Subcutaneous adipose tissue (tissue), 3 donors: ENCODE data around the gene HFM1.

DNA sequence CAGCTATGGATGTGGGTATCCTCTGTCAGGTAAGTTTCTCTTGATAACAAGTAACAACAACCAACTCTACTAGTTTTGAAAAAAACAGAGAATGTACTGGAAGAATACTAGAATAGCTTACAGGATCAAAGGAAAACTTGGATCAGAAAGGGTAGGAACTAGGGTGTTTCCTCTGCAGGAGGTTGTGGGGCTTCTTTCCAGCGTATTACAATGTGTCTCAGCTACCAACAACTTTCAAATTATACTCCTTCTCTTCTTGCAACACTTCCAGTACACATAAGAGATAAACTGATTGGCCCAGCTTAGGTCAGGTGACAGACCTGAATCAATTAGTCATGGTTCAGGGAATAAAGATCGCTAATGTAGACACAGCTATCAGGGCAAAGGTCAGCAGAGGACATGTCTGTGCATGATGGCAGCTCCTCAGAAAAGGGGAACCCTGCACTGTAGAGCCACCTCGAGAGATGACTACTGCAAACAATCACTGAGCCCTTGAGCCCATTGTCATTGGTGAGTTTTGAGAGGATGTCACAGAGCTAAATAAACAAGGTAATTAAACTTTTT lies 36.9 kb upstream of the PKN2 start:
- PRO-cap, result no peak
- RAMPAGE, long total RNA, 3 experiments, result no peak in any of the 3 experiments

DNA sequence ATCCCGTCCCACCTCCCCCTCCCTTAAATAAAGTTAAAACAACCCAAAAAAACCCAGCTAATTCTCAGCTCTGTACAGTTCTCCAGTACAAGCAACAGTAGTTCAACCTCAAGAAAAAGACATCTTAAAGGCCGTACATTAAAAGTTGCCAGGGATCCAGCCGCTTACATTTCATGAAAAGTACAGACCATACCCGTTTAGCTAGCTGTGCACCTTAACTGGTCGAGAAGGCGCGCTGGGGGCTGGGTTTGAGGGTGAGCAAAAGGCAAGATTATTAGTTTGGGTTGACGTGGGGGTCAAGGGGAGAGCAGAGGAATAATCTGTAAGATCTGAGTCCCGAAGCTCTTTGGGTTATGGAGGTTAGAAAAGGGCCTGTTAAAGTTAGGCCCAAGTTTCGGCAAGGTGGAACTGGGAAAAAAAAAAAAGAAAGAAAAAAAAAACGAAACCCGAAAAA lies 574 bp upstream of the PKN2 start:
- PRO-cap, result no peak
- RAMPAGE, long total RNA, 3 experiments, result no peak in any of the 3 experiments

DNA sequence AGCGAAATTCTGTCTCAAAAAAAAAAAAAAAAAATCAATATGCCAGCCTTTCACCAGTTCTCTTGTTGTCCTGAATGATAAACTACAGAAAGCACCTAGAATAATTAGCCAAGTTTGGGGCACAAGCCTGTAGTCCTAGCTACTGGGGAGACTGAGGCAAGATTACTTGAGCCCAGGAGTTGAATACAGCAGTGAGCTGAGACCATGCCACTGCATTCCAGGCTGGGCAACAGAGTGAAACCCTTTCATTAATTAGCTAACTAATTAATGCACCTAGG lies 97.1 kb downstream of the GTF2B start:
- PRO-cap, result no peak
- RAMPAGE, long total RNA, 3 experiments, result no peak in any of the 3 experiments

DNA sequence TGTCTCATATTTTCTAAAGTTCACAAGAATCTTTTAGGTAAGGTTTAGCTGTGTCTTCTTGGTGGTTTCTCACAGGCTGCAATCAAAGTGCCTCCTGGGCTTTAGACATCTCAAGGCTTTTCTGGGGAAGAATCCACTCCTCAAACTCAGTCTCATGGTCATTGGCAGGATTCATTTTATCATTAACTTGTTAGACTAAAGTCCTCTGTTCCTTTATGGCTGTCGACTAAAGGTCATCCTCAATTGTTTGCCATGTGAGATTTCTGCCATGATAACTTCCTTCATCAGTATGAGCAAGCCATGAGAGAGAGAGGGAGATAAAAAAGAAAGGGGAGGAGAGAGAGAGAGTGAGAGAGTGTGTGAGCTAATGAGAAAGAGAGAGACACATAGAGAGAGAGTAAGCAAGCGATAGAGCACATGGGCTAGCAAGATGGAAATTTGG lies 19.8 kb downstream of the GBP1 start:
- PRO-cap, result no peak
- RAMPAGE, long total RNA, 3 experiments, result no peak in any of the 3 experiments

- PRO-cap, result no peak
- RAMPAGE, long total RNA, 3 experiments, result no peak in any of the 3 experiments
Measured at GRCh38 chr1:89068167-89068695, 3.2 kb upstream of the GBP1 start.

GRCh38 chr1:89068696-89069401 lies 3.8 kb upstream of the GBP1 start:
- PRO-cap, result no peak
- RAMPAGE, long total RNA, 3 experiments, result no peak in any of the 3 experiments

DNA sequence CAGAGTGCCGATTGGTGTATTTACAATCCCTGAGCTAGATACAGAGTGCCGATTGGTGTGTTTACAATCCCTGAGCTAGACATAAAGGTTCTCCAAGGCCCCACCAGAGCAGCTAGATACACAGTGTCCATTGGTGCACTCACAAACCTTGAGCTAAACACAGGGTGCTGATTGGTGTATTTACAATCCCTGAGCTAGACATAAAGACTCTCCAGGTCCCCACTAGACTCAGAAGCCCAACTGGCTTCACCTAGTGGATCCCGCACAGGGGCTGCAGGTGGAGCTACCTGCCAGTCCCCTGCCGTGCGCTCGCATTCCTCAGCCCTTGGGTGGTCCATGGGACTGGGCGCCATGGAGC lies 1.8 kb upstream of the GBP2 start:
- PRO-cap, result no peak
- RAMPAGE, long total RNA, 3 experiments, result no peak in any of the 3 experiments

DNA sequence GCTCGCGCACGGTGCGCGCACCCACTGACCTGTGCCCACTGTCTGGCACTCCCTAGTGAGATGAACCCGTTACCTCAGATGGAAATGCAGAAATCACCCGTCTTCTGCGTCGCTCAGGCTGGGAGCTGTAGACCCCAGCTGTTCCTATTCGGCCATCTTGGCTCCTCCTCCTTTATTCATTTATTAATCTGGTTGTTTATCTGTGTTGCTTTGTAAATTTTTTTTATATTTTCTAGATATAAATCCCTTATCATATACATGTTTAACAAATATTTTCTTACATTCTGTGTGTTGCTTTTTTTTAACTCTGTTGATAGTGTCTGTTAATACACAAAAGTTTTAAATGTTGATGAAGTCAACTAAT lies 54.6 kb downstream of the GBP6 start:
- PRO-cap, result no peak
- RAMPAGE, long total RNA, 3 experiments, result no peak in any of the 3 experiments

DNA sequence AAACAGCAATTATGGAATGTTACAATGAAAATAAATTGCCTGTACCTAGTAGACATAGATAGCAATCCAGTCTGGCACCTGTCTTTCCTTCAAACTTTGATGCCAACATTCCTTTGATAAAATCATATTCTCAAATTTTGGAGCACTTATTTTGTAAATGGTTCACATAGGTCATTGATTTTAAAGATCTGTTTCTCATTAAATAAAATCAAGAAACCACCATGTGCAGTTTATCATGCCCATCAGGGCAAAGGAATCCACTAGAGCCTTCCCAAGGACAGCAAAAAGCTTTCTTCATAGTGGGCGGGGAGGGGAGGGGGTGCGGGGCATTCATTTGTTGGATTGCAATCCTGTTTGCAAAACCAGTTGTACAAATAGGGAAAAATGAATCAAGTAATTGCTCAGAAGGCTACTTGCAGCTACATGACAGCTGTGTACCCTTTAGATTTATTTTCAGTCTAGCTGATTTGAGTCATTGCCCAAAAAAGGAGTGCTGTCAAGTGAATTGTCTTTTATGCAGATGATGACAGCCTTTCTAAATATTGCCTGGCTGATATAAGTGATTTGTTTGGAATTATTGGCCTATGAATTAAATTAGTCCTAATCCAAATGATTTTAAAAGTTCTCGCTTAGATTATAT lies 23.0 kb downstream of the LRRC8B start:
- PRO-cap, result no peak
- RAMPAGE, long total RNA, 3 experiments, result no peak in any of the 3 experiments

GRCh38 chr1:89609620-89610627 lies 23.0 kb upstream of the LRRC8C start:
- PRO-cap, result unidirectional peak, minus-strand start at chr1:89609907
- RAMPAGE, long total RNA, 3 experiments, result no peak in any of the 3 experiments

- PRO-cap, result no peak
- RAMPAGE, long total RNA, 3 experiments, result no peak in any of the 3 experiments
Measured at GRCh38 chr1:89752929-89753186, 68.0 kb upstream of the LRRC8D start.

DNA sequence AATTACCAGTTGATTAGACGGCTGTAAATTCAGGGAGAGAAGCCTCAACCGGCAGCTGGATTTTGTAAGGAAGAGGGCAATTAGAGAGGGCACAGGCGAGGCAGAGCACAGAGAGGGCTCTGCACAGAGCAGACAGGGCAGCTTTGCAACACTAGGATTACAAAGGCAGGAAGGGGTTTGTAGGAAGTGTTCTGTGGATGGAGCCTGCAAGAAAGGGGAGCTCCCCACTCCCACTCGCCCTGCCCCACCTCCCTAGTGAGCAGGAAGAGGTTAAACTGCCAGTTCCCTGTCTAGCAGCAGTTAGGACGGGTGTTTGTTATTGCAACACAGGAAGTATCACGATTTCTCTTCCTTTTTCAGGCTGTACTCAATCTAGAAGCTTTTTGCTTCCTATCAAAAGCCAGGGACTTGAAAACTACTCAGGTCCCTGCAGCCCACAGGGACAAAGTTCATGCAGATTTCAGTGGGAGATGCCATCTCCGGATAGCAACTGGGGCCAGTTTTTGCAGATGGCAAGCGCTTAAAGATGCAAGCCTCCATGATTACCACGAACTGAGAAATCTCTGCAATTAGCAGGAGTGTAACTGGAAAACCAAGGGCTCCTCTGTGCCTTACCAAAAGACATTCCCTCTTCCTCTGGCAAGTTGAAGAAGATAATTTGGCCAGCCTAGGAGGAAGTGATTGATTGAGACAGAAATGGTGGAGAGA lies 63.2 kb upstream of the LRRC8D start:
- PRO-cap, result no peak
- RAMPAGE, long total RNA, 3 experiments, result no peak in any of the 3 experiments

DNA sequence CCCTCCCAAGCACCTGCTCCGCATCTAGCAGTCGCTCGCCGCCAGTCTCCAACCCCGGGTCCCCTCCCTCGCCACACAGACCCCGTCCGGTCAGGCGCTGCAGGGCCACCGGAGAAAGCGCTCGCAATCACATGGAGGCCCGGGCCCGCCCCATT lies 173 bp upstream of the LRRC8D start:
- PRO-cap, result bidirectional peak, plus-strand start outside the sequence, minus-strand start at position 75 of the sequence
- RAMPAGE, long total RNA, 3 experiments, result no peak in any of the 3 experiments

- PRO-cap, result no peak
- RAMPAGE, long total RNA, 3 experiments, result no peak in any of the 3 experiments
Measured at GRCh38 chr1:89821825-89822169, 965 bp downstream of the LRRC8D start.

DNA sequence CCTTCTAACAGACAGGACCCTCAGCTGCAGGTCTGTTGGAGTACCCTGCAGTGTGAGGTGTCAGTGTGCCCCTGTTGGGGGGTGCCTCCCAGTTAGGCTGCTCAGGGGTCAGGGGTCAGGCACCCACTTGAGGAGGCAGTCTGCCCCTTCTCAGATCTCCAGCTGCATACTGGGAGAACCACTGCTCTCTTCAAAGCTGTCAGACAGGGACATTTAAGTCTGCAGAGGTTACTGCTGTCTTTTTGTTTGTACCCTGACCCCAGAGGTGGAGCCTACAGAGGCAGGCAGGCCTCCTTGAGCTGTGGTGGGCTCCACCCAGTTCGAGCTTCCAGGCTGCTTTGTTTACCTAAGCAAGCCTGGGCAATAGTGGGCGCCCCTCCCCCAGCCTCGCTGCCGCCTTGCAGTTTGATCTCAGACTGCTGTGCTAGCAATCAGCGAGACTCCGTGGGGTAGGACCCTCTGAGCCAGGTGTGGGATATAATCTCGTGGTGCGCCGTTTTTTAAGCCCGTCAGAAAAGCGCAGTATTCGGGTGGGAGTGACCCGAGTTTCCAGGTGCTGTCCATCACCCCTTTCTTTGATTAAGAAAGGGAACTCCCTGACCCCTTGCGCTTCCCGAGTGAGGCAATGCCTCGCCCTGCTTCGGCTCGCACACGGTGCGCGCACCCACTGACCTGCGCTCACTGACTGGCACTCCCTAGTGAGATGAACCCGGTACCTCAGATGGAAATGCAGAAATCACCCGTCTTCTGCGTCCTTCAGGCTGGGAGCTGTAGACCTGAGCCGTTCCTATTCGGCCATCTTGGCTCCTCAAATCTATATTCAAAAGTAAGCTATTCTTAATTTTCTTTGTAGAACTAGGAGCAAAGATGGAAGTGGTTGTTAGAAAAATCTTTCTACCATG lies 224.4 kb downstream of the ZNF326 start:
- PRO-cap, result no peak
- RAMPAGE, long total RNA, 3 experiments, result no peak in any of the 3 experiments

GRCh38 chr1:90403127-90403697 lies 313.9 kb downstream of the BARHL2 start:
- PRO-cap, result no peak
- RAMPAGE, long total RNA, 3 experiments, result no peak in any of the 3 experiments

DNA sequence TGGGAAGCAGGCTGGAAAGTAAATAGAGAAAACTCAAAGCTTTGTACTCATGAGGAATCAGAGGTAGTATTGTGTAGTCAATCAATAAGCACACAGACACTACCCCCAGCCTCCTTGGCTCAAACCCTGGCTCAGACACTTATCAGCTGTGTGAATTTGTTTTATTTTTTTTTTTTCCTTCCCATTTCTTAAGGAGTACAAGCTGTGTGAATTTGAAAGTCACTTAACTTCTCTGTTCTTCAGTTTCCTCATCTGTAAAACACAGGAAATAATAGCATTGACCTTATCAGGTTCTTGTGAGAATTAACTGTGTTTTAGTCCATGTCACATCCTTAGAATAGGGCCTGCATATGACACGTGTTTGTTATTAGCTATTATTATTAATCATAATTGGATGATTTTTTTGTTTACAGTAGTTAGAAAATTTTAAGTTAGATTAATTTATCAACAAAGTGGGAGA lies 31.8 kb upstream of the BARHL2 start:
- PRO-cap, result no peak
- RAMPAGE, long total RNA, 3 experiments, result no peak in any of the 3 experiments

GRCh38 chr1:90976159-90976714 lies 45.6 kb downstream of the ZNF644 start:
- PRO-cap, result no peak
- RAMPAGE, long total RNA, 3 experiments, result no peak in any of the 3 experiments

DNA sequence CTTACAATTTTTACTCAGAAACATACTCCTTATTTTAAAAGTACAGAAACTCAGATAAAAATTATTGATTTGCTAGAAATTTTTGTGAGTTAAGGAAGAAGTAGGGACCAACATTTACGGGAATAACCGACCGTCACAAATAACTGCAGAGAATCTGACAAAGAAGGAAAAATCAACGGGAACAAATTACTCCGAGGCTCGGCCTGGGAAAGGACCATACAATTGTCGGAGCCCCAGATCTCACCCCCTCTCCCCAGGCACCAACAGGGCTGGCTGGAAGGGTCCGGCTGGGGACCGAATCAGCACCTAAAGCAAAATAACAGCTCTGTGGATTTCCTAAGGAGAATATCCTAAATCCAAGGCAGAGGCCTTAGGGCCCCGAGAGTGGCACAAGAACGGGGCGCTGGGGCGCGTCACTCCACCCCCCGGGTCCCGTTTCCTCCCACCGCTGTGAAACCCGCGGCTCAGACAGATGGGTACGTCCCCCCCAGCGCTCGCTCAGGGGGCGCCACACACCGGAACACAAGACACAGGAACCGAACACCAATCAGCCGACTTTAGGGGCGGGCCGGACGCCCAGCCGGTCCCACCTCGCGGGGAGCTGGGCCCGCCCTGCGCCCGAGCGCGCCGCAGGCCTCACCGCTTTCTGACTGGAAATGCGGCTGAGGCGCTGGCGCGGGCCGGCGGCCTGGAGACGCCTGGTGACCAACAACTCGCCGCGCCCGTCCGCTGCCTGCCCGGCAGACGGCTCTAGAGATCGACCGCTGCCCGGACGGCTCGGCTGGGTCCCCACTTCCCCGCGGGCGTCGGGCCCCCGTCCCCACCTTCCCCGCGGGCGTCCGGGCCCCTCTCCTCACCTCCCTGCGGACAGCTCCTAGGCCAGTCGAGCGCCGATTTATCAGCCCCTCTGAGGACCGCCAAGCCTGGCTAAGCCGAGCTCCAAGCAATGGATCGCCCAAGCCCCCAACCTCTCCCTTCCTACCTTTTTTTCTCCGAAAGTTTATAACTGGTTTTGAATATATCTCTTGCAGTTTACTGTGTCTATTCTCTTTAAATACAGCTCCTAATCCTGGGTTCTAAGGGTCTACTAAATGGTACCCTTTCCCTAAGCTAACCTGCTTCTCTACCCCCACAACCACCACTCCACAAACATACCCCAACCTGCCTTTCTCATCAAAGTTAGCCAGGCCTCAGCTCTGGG lies at the start of gene HFM1:
TSS of gene HFM1 (minus strand) at position 897 of the 1,201 bp plus-strand sequence.
- PRO-cap, result bidirectional peak, plus-strand start at position 655 of the sequence, minus-strand start at position 522 of the sequence; unidirectional peak, minus-strand start at position 802 of the sequence; unidirectional peak, minus-strand start at position 869 of the sequence
- RAMPAGE, long total RNA, 3 experiments, result start-site peak on the minus strand in 1 of 3 experiments, centred at position 880 of the sequence, 5 reads per replicate

DNA sequence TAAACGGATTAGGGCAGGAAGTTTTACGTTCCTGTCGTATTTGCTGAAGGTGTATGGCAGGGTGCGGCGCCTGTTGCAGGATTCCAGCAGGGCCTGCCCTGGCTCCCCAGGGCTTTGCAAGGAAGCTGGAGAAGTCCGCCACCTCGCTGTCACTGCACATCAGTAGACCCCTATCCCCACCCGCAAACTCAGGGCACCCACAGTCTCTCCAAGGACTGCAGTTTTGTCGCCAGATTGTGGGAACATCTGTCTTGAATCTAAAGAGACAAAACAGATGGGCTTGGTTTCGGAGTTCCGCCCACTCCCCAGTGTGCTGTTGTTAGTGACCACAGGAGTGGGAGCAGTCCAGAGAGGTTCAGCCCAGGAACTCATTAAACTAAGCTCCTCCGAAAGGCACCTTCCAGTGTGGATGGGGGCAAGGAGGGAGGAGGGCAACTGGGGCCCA lies 110.9 kb downstream of the CDC7 start:
- PRO-cap, result no peak
- RAMPAGE, long total RNA, 3 experiments, result no peak in any of the 3 experiments